Pulmonary artery (tissue), 1 donor: Measurements from ENCODE around the genes CDKN2AIPNL and TIFAB.

GRCh38 chr5:134398339-134399122 lies 13.2 kb downstream of the CDKN2AIPNL start:
- PRO-cap = no peak

- PRO-cap = bidirectional peak, plus-strand start at chr5:134411957, minus-strand start at chr5:134411854
Observed at GRCh38 chr5:134411345-134412267, at the start of gene CDKN2AIPNL. TSS of gene CDKN2AIPNL (minus strand) at chr5:134411881.

- PRO-cap = no peak
Observed at GRCh38 chr5:134415738-134416335, 4.2 kb upstream of the CDKN2AIPNL start.

- PRO-cap = no peak
Observed at GRCh38 chr5:134446863-134447372, 35.2 kb upstream of the CDKN2AIPNL start.

DNA sequence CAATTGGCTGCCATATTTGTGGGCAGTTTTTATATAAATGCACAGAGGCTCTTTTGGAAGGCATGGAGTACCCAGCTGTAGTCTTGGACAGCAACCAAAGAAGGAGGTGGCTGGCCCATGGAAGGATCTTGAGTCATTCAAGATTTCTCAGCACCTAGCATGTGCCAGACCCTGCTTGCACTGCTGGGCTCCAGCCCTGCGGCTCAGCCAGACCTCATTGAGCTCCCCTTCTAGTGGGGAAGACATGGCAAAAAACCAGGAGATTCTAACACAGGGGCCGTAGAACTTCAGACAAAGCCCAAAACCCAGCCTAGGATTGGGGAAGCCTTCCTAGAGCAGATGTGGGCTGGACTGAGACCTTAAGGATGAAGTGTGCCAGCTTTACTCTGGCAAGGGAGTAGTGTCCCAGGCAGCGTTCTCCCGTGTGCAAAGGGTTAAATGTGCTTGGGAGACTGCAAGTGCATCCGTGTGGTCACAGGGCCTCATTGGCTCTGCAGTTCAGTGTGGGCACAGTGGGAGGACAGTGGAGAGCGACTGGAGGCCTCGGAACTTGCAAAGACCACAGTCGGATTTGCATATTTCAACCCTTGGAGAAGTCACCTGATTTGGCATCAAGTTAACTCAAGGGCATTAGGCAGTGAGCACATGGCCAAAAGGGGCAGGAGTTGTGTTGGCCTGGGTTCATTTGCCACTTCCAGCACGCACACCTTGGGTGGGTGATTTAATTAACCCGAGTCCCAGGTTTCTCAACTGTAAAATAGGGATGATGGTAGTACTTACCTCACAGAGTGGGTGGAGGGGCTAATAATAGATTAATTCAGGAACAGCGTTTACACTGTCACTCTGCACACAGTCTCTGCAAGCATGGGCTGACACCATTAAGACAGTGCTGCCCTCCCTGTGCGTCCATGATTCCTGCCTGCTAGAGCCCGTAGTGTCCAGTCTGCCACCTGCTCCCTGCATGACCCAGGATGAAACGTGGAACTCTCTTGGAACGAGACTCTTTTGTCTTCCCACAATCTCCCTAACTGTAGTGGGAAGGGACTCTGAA lies 22.5 kb downstream of the JADE2 start:
- PRO-cap = no peak

GRCh38 chr5:134569409-134569763 lies 43.9 kb downstream of the JADE2 start:
- PRO-cap = no peak

GRCh38 chr5:134750756-134751540 lies 7.6 kb upstream of the DDX46 start:
- PRO-cap = no peak

- PRO-cap = no peak
Observed at GRCh38 chr5:134763649-134764249, 5.2 kb downstream of the DDX46 start.

- PRO-cap = unidirectional peak, minus-strand start at chr5:135116317
Observed at GRCh38 chr5:135116038-135116588, 82.1 kb upstream of the PITX1 start.

- PRO-cap = no peak
Observed at GRCh38 chr5:135263335-135263671, 135.7 kb downstream of the MACROH2A1 start.

DNA sequence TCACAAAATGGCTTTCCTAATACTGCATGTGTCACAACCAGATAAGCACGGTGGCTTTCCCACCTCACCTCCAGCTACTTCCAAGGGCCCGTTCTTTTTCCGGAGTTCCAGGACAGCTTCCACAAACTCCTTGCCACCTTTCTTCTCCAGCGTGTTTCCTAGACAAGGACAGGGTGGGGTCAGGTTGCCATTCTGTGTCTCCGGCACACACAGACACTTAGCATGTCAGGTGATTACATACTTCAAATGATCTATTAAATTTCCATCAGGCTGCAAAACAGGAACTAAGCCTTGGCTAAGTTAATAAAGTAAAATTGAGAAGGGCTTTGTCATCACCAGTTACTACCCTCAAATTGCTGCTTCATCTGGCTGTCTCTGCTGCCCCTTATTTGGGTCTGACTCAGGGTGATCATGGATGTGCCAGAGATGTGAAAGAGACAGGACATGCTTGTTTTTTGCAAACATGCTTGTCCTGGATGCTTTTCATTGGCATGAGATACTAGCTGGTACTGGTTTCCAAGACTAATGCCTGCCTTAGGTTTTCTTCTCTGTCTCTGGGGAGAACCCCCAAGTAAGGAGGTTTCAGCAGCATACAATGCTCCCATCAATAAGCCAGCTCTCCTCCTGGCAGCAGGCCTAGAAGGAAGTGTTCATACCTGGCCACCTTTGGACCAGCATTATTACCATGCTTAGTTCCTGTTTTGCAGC lies 53.0 kb downstream of the MACROH2A1 start:
- PRO-cap = no peak

- PRO-cap = no peak
Observed at GRCh38 chr5:135368266-135369088, 30.6 kb downstream of the MACROH2A1 start.

- PRO-cap = no peak
Observed at GRCh38 chr5:135379056-135380187, 19.6 kb downstream of the MACROH2A1 start.

DNA sequence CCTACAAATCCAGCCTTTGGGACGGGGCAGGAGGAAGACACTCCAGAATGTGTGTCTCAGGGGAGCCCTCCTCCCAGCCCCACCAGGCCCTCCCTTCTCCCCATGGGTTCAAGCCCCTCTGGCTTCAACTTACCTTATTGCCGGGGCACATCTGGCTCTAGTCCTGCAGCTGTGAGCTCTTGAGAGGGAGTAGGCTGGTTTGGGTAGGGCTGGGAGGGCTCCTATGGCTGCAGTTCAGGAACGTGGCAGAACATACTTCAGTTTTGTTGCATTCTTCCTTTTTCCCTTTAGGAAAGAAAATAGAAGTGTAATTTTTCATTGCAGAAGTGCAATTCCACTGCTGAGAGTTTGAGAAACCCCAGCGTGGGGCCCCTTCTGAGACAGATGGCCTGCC lies at the start of gene TIFAB:
Gene TIFAB, minus strand, starts transcription at position 276 of the 394 bp plus-strand sequence.
- PRO-cap = no peak

GRCh38 chr5:135456104-135456783 lies 4.1 kb upstream of the TIFAB start:
- PRO-cap = no peak

- PRO-cap = no peak
Observed at GRCh38 chr5:135973337-135973865, 18.6 kb upstream of the LECT2 start.

DNA sequence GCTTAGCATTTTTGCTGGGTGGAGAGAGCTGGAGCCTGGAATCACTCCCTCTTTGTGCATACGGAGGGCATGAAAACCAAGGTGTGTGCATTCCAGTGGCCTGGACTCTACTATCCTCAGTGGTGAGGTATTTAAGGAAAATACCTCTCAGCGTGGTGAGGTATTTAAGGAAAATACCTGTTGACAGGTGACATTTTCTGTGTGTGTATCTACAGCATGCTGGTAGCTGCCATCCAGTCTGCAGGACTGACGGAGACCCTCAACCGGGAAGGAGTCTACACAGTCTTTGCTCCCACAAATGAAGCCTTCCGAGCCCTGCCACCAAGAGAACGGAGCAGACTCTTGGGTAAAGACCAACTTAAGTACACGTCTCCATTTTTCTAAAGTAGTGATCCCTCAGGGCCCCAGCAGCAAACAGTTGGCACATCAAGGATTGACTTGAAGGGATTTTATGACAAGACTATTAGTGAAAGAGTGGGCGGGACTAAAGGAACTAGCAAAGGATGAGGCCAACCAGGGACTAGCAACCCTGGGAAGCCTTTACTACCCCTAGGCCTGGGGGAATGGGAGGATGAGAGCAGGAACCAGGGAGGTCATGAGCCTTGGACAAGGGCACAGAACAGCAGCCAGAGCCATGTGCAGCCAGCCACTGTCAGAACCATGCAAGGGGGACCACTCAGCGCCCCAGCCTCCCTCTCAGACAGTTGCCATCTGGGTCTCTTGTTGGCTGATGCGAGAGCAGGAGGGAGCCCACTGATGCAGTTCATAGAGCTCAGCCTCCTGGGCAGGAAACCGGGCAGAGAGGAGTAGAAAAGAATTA lies 27.9 kb downstream of the TGFBI start:
- PRO-cap = no peak

DNA sequence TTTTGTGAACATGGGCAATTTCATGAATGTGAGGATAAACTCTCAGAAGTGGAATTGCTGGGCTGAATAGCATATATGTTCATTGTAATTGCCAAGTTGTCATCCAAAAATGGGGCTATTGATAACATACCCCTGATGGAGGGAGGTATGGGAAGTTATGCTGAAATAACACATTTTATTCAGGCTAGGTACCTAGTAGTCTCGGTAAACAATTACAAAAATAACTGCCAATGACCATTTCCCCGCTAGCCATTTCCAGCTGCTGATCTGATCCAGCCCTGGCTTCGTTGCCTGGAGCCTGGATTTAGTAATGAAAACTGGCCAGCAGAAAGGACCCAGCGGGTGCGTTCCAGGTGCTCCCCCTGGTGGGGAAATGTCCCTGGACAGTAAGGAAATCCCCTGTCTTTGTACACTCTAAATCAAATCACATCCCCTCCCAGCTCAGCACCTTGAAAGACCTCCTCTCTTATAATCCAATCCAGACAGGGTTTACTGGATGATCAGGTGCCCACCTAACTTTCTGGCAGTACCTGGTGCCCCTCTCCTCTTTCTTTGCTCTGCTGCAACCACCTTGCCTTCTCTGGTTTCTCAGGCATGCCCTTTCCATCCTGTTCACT lies 50.3 kb upstream of the SMAD5 start:
- PRO-cap = no peak

DNA sequence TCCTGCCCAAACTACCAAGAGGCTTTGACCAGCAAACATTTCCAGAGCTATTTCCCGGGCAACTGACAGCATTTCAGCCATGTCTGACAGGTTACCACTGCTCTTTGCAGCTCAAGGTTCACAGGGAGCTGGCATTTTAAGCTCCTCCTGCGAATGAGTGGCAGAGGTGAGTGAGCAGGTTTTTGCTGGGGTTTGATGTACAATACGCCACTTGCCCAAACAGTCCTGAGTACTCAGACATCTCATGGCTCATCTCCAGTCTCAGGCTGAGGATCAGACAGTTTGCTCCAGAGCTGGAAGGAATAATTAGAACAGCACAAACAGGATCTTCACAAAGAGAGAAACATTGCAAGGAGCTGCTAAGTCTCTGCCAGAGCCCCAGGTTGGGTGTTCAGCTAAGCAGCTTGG lies 390.2 kb downstream of the SPOCK1 start:
- PRO-cap = no peak

DNA sequence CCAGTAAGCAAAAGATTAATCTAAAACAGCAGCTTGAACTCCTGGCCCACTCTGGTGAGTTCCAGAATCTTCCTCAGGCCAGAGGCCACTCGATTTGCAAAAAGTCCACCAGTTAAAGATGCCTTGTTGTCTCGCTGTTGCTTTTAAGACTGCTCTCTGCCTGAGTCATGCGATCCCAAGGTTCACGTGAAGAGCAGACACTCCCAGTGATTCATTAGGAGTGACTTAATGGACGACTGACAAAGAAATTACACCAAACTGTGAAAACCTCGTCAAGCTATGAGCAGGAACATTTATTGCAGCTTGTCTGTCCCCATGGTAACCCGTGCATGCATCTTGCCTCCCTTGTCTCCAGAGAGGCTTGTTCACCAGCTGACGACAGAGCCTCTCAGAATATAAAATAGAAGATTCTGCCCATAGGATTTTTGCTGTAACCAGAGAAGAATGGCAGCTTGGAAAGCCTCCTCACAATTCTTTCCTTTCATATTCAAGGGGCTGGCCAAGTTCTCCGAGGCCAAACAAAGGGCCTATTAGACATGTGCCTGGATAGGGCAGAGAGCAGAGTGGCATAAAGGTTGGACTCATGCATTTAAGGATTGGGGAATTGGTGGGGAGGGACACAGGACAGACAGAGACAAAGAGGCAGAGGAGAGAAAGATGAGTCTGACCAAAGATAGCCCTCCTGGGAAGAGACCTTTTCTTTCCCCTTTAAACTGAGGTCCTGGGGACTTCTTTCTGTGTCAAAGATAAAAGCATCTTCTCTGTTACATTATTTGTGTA lies 352.6 kb downstream of the SPOCK1 start:
- PRO-cap = no peak